Diencephalon (tissue), 2 donors: ENCODE measurements around the gene BMAL2.

DNA sequence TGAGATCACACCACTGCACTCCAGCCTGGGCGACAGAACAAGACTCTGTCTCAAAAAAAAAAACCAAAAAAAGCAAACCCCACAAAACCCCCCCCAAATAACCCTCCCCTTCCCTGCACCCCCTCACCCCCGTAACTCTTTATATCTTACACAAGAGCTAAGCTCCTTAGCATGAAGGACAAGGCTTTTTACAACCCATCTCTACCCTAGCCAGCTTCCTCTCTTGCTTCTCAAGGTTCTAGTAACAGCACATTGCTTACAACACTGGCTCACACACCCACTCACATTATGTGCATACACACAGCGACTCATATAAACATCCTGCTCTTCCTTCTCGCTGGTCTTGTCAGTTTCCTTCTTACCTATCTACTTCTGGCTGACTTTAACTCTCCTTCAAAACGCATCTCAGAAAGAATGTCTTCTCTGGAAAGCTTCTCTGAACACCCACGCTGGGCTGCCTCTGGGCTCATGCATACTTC is 126.6 kb upstream of the KRAS start:
- RAMPAGE, long total RNA, result no peak

- RAMPAGE, long total RNA, result no peak
These were observed 140.9 kb upstream of the LMNTD1 start for GRCh38 chr12:25693942-25694434.

- RAMPAGE, long total RNA, result no peak
These were observed 160.2 kb upstream of the LMNTD1 start for GRCh38 chr12:25713260-25713609.

GRCh38 chr12:25959056-25960022 is 857 bp downstream of the RASSF8 start:
- RAMPAGE, long total RNA, result no peak

DNA sequence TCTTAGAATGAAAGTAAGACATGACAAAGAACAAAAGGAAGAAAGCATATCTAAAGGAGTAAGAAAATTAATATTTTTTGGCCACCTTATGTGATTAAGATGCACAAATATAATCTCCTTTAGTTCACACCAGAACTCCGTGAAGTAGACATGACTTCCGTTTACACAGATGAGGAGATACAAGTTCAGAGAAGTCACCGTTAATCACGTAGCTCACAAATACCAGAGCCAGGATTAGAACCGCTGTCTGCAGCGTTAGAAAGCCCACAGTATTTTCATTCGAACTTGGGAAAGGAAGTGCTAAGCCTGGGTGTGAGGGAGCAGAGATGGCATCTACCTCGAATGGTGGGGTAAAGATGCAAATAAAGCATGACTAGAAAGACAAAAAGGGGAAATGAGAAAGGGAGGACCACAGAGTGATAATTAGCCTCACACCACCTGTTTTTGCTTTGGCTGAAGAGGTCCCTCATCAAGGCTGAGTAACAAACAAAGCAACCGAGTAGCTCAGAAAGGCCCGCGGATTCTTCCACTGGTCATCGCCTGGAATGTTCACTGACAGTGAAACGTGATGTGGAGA is 31.3 kb upstream of the BHLHE41 start:
- RAMPAGE, long total RNA, result no peak

- RAMPAGE, long total RNA, result no peak
These were observed 508 bp upstream of the SSPN start for GRCh38 chr12:26194884-26195245.

GRCh38 chr12:26246451-26247234 is 51.3 kb downstream of the SSPN start:
- RAMPAGE, long total RNA, result no peak

DNA sequence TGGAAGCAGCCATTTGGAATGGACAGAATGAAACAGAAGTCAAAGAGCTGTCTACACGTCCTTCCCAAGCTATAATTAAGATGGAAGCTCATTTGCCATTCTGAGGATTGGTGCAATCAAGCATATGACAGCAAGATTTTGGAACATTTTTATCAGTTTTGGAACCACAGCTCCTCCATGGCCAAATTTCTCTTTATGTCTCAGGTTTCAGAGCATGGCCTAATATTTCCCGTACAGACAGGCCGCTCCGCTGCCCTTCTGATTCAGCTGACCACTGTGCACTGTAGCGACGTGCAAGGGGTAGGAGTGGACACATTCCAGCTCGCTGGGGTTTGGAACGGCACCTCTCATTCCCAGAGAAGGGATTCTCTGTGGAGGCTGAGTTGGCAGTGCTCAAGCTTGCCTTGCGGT is 92.1 kb downstream of the SSPN start:
- RAMPAGE, long total RNA, result no peak

DNA sequence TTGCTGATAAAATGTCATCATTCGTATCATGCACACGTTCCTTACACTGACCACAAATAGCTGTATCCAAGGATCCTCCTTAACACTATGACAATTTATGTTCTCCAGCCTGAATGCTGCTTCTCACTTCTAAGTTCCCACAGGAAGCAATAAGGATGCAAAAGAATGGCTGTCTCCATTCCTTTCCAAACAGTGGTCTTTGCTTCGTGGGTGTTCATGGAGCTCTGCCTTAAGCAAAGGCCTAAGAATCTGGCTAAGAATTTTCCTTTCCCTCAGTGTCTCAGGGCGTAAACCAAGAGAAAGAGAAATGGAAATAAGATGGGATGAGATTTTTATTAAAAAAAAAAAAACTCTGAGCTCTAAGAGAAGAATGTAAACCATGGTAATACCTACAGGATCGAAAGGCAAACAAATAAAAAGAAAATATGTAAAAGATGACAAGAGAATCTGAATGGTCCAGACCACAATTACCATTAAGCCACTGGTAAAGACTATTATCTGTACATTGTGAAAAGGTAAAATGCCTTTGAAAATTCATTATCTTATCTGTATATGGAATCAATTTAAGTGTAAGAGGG is 200.1 kb downstream of the ITPR2 start:
- RAMPAGE, long total RNA, result no peak

DNA sequence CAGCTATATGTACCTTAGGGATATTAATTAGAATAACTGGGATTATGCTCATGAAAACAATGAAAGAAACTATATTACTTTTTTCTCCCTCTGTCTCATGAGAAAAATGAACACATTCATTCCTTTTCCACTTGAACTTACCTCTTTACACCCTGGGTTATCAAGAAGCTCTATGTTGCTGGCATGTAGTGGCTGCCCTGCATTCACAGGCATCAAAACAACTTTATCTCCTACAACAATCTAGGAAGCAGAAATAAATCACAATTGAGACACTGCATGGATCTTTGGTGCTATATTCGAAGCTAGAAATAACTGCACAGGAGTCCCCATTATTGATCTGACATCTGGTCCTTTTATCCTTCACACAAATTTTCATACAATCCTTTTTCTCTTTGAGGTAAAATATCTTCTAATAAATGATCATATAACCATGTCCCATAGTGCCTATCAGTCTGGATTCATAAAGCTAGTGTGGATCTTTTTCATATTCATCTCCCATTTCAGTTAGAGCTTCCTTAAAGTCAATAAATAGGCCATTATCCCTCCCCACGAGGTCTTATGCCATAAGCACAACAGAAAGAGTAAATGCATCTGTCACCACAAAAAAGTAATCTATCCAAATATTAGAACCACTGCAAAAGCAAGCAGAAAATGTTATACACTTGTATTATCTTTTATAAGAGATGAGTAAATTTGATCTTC is 116.8 kb downstream of the ITPR2 start:
- RAMPAGE, long total RNA, result no peak

DNA sequence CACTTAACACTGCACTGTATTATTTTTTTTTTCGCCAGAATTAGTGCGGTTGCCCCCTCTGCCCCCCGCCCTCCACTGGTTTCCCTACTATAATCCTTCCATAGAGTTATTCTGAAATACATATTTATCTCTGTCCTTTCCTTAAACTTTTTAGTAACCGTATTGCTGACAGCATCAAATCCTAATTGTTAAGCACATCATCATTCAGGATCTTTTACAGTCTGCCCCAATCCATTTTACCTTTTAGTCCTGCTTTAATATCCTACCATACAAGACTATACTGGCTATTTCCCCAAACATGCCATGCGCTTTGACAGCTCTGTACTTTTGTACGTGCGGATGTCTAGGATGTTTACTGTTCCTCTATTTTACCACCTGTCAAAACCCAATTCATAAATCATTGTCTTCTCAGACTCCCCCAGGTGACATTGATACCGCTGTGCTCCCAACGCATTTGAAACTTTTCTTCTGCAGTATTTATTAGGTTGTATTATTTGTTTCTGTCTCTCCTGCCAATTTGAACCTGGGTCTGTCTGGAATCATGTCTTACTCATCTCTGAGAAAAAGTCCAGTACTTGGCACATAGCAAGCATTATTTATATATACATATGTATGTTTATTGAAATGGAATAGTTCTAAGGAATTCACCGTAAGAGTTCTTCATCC is 1.1 kb downstream of the FGFR1OP2 start:
- RAMPAGE, long total RNA, result no peak

- RAMPAGE, long total RNA, result no peak
These were observed 15.2 kb downstream of the FGFR1OP2 start for GRCh38 chr12:26953484-26953929.

- RAMPAGE, long total RNA, result no peak
These were observed 530 bp upstream of the TM7SF3 start for GRCh38 chr12:27014727-27015100.

DNA sequence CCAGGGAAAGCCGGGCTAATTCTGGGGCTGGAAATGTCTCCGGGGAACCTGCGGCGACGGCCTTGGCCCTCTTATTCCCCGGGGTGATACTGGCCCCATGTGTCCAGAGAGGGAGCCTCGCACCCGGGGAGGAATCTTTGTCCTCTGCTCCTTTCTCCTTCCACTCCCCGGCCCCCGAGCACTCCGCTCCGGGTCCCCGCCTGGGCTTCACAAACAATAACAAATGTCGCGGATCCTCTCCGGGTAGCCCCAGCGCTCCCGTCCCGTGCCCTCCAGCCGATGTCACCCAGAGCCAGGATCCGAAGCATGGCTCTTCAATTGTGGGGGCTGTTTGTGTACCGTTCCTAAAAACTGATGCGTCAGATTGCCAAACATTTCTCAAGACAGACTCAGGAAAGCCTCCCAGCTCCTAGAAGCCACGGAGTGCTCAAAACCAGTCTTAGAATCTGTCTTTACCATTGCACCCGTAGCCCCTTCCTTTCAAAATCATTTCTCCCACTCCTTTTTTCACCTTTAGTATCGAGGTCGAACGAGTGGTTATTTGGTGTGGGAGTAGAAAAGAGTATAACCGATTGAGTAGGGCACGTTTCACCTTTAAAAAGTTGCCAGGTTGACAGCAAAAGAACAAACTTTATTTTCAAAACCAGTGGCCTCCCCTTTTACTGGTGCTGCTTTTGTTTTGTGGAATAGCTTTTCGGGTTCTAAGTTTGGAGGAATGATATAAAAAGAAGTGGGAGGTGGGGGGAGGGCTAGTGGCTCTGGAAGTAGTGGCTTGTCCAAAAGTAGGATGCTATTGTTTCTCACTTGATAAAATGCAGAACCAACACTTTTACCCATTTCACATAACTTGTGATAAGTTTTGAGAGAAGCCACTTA is 587 bp downstream of the STK38L start:
- RAMPAGE, long total RNA, result no peak

- RAMPAGE, long total RNA, result no peak
These were observed 1.3 kb downstream of the STK38L start for GRCh38 chr12:27245311-27245921.

GRCh38 chr12:27332667-27333424 is at the start of gene BMAL2:
Gene BMAL2 (plus strand): TSS chr12:27332836.
- RAMPAGE, long total RNA, result no peak

DNA sequence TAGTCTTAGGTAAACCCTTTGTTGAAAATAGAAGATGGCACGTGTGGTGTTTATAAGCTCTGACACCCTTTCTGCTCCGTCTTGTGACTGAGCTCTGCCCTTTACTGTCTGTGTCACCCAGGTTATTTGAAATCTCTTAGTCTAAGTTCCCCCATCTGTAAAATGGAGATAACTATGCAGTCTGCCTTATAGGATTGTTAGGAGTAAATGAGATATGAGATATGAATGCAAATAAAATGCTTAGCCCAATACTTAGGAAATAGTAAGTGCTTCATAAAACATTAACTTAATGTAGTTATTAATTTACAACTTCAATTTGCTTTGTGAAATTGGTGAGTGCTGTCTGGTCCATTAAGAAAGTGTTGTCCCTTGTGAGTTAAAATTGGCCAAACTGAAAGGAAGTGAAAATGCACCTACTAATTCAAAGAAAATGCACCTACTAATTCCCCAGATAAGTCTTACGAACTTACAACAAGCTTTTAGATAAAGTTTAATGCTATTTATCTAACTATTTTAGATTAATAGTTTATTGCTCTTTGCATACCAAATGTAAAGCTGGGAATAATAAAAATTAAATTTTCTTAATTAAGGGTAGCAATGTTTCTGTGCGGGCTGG is 1.6 kb downstream of the BMAL2 start:
- RAMPAGE, long total RNA, result no peak

DNA sequence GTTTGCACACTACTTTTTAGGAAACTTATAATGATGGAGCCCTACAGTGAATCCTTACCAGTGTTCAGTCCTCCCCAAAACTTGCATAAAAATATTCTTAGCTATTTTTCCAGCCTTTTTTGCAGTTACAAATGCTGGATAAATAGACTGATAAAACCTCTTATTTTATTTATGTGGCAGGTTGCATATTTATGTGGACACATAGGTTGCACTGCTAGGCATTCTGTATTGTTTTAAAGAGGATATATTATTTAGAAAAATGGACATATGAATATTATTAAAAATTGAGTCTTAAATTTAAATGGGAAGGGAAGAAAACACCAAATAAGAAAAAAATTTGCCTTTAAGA is 18.6 kb upstream of the MANSC4 start:
- RAMPAGE, long total RNA, result no peak

GRCh38 chr12:28248593-28249197 is 58.4 kb downstream of the CCDC91 start:
- RAMPAGE, long total RNA, result no peak

DNA sequence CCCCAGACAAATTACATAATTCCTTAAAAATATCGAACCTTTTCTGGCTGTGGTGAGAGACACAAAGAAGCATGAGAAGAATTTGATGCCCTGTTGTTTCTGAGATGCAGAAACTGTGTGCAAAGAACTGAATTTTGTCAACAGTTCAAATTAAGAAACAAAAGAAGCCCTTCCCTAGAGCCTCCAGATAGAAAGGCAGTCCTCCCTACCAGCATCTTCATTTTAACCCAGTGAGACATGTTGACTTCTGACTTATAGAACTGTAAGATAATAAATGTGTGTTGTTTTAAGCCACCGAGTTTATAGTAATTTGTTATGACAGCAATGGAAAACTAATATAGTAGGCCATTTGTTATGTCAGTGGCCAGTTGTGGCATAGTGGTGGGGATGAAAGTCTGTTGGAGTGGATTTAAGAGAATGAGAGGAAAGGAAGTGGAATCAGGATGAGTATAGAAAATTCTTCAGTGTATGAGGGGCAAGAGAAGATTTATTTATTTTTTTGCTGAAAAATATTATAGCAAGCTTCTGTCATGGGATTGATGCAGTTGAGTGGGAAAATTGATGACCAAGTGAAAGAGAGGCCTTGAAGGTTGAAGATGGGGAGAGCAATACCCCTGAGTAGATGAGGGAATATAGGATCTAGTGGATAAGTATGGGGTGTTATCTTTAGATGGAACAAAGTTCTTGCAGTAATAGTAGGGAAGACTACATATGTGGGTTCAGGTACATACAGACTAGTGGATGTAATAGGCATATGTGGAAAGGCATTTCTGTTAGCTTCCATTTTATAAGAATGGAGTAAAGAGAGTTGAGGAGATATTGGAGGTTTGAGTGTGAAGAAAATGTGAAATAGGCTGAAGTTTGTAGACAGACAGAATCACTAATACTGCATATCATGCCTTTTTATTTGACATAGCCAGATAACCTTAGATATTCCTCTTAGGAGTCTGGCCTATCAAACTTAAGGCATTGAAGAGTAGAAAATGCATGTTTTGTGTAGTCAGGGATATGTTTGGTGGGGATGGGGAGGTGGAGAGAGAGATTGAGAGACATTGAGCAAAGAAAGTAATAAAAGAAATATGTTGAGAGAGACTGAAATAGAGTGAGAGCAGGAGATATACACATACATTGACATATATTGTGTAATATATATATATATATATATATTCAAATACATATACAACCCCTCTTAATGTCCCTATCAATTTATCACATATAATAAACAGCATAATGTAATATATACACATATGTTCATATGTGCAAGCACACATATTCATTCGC is 152.2 kb downstream of the CCDC91 start:
- RAMPAGE, long total RNA, result no peak